Measurements from ENCODE around the genes FNDC8 and TAF15.

- CAGE, long polyA plus RNA, result no peak
- RRBS, result no CpG with 5 or more reads among the region's 5 CpGs
These were observed 213.7 kb upstream of the ASIC2 start for GRCh38 chr17:33506745-33507287.

- CAGE, long polyA plus RNA, result no peak
- RRBS, result no CpG with 5 or more reads among the region's 8 CpGs
These were observed 223.6 kb upstream of the ASIC2 start for GRCh38 chr17:33516517-33517178.

- CAGE, long polyA plus RNA, result no peak
- RRBS, result 2% methylated on average over 5 of the region's 18 CpGs
These were observed 58.8 kb downstream of the TMEM132E start for GRCh38 chr17:34638219-34638613.

- CAGE, long polyA plus RNA, result no peak
- RRBS, result no CpG with 5 or more reads among the region's 2 CpGs
These were observed 152.6 kb downstream of the TMEM132E start for GRCh38 chr17:34731985-34732363.

DNA sequence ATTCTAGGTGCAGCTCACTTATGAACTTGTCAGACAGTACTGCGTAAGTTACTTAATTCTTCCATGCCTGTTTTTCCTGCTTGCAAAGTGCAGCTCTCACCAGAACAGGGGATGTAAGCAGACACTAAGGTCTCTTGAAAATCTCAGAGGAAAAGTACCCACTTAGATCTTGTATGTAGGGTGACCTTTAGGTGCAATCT is 38.7 kb downstream of the LIG3 start:
- CAGE, long polyA plus RNA, result no peak
- RRBS, result no CpG with 5 or more reads among the region's 1 CpG

DNA sequence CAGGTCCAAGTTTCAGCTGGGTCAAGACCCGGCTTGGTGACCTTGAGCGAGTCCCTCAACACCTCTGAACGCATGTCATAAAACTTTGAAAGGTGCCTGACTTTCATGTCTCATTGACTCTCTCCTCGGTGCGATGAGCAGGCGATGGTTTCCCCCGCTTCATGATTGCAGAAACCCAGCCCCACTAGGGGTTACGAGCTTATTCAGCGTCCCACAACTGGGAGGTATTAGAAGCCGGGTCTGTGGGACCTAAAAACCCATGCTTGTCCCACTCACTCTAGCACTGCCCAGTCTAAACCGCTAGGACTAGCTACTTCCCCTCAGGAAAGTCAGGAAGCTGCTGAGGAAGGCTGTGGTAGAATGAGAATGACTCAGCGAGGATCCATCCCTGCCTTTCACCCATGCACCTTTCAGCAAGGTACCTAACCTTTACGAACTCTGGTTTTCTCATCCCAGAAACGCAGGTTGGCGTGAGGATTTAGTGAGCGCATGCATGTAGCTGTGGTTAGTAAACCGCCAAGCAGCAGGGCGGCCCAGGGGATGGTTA is 26.2 kb upstream of the RFFL start:
- CAGE, long polyA plus RNA, result no peak
- RRBS, result no CpG with 5 or more reads among the region's 18 CpGs

- CAGE, long polyA plus RNA, result no peak
- RRBS, result no CpG with 5 or more reads among the region's 2 CpGs
These were observed at the start of gene FNDC8 for GRCh38 chr17:35121448-35121706. FNDC8 (plus strand) TSS chr17:35121615.

GRCh38 chr17:35597503-35597980 is 10.4 kb downstream of the AP2B1 start:
- CAGE, long polyA plus RNA, result no peak
- RRBS, result no CpG with 5 or more reads among the region's 6 CpGs

GRCh38 chr17:35603337-35603730 is 16.2 kb downstream of the AP2B1 start:
- CAGE, long polyA plus RNA, result no peak

DNA sequence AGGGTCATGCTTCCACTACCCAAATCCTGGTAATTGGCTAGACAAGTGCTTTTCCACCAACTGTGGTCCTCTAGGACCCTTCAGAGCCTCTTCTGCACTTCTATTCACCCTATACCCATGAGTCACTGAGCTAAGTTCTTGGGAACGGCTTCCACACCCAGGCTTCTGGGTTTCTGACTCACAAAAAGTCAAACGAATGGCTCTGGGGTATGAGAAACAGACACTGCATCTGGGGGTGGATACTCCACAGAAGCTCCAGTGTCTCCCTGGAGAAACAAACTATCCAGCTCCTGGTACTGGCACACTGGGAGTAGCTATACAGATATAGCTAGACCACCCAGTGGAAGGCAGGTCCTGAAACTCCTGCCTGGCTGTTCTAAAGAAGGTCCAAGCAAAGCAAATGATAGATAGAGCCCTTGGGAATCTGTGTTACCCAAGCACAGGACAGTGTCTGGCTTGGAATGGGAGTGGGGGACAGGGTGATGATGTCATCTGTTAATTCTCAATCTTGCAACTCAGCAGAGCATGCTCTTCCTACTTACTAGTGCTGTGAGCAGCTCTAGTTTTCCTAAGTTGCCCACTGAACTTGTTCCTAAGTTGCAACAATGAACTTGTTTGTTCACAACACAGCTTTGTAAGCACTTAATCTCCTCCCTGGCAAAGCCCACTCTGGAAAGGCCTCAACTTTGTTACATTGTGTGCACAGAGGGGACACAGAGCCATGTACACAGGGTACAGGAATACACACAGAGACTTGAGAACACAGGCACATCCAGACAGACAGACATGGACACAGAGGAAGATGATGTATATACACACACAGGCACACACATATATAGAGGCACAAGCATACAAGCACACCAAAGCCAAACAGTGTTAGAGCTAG is 6.8 kb downstream of the MMP28 start:
- CAGE, long polyA plus RNA, result no peak
- RRBS, result no CpG with 5 or more reads among the region's 2 CpGs

GRCh38 chr17:35808680-35809639 is at the start of gene TAF15:
TAF15 (plus strand) TSS chr17:35809484.
- CAGE, long polyA plus RNA, result no peak
- RRBS, result no CpG with 5 or more reads among the region's 63 CpGs

DNA sequence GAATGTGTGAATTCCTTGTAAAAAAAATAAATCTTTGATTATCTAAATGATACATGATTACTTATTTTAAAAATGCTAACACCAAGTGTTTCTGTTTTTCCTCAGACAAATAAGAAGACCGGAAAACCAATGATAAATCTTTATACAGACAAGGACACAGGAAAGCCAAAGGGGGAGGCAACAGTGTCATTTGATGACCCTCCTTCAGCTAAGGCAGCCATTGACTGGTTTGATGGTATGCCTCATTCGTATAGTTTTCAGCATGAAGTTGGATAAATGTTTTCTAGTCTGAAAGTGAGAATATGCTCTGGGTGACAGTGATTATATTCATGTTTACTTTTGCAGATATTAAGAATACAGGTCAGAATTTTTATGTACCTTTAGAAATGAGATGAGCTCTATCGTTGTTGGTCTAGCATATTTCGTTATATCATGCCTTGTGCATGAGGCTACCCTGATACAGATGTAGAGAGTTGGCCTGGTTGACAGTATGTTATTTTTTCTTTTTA is 29.1 kb downstream of the TAF15 start:
- CAGE, long polyA plus RNA, result no peak
- RRBS, result no CpG with 5 or more reads among the region's 4 CpGs

DNA sequence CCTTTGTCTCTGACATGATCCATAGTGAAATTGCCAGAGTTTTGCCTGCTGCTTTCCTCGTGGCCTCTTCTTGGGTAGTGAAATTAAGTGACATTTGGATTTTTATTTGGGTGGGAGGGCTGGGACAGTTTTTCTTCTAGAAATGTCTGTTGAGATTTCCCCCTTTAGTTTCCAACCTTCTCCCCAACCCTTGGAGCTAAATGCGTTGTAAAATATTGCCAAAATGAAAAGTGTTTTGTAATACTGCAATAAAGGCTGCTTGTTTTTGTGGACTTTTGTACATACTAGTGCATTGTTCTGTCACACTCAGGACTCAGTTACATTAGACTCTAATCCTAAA is 21.8 kb downstream of the HEATR9 start:
- CAGE, long polyA plus RNA, result no peak
- RRBS, result no CpG with 5 or more reads among the region's 2 CpGs

GRCh38 chr17:35947095-35947610 is 3.6 kb upstream of the LYZL6 start:
- CAGE, long polyA plus RNA, result no peak
- RRBS, result no CpG with 5 or more reads among the region's 15 CpGs

DNA sequence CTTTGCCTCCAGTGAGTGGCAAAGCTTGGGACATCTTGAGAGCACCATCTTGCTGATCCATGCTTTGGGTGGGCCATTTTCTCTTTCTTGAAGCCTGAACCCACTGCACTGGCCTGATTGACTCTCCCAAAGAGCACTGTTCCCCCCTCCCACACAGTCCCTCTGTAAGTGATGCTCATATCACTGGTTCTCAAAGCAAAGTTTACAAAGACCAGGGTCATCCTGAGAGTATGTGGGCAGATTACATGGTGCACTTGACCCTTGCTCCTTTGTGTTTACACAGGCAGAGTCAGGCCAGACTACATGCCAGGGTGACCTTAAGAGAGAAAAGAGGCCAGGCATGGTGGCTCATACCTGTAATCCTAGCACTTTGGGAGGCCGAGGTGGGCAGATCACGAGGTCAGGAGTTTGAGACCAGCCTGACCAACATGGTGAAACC is 1.4 kb downstream of the CCL16 start:
- CAGE, long polyA plus RNA, result no peak
- RRBS, result no CpG with 5 or more reads among the region's 2 CpGs

GRCh38 chr17:36074379-36074841 is 10.3 kb downstream of the CCL18 start:
- CAGE, long polyA plus RNA, result no peak
- RRBS, result no CpG with 5 or more reads among the region's 2 CpGs

DNA sequence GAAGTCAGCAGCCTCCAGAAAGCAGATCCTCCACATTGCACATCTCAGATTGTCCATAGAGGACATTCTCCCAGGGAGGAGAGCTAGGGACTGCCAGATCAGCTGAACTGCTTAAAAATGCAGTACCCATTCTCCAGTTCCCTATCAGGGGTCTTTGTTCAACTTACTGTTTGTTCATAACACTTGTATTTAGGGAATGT is 4.1 kb downstream of the CCL3 start:
- CAGE, long polyA plus RNA, result no peak

- CAGE, long polyA plus RNA, result no peak
- RRBS, result no CpG with 5 or more reads among the region's 6 CpGs
These were observed 2.1 kb downstream of the CCL4 start for GRCh38 chr17:36105610-36106282.

GRCh38 chr17:36520626-36521002 is 14.1 kb downstream of the MYO19 start:
- CAGE, long polyA plus RNA, result no peak
- RRBS, result no CpG with 5 or more reads among the region's 2 CpGs

DNA sequence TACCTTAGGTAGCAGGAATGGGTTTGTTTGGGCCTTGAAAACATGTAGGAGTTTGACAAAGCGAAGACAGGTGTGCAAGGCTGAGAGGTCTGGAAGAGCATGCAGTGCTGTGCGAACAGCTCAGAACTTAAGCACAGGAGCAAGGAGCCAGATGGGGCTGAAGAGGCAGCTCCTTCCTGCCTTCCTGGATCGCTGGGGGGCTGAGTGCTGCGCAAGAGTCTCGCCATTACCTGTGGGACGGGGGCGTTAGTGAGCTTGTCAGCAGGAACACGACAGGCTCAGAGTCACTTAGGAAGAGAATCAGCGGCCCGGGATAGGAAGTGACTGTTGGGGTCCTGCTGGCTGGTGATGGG is 471 bp upstream of the MRM1 start:
- CAGE, long polyA plus RNA, result no peak
- RRBS, result no CpG with 5 or more reads among the region's 10 CpGs